ENCODE measurements around a stretch of chr6.

- PRO-cap, result no peak
Measured at GRCh38 chr6:12051628-12052209, 39.6 kb downstream of the HIVEP1 start.

GRCh38 chr6:12107410-12108064 is 95.4 kb downstream of the HIVEP1 start:
- PRO-cap, result no peak

GRCh38 chr6:12130571-12131171 is 118.6 kb downstream of the HIVEP1 start:
- PRO-cap, result no peak

DNA sequence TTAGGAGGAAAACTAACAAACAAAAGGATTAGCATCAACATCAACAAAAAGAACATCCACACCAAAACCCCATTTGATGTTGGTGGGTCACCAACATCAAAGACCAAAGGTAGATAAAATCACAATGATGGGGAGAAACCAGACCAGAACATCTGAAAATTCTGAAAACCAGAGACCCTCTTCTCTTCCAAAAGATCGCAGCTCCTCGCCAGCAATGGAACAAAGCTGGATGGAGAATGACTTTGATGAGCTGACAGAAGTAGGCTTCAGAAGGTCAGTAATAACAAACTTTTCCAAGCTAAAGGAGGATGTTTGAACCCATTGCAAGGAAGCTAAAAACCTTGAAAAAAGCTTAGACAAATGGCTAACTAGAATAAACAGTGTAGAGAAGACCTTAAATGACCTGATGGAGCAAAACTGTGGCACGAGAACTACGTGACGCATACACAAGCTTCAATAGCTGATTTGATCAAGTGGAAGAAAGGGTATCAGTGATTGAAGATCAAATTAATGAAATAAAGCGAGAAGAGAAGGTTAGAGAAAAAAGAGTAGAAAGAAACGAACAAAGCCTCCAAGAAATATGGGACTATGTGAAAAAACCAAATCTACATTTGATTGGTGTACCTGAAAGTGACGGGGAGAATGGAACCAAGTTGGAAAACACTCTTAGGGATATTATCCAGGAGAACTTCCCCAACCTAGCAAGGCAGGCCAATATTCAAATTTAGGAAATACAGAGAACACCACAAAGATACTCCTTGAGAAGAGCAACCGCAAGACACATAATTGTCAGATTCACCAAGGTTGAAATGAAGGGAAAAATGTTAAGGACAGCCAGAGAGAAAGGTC is 128.4 kb downstream of the HIVEP1 start:
- PRO-cap, result no peak

- PRO-cap, result no peak
Measured at GRCh38 chr6:12203012-12203522, 87.1 kb upstream of the EDN1 start.

- PRO-cap, result no peak
Measured at GRCh38 chr6:12313295-12313723, 23.1 kb downstream of the EDN1 start.

DNA sequence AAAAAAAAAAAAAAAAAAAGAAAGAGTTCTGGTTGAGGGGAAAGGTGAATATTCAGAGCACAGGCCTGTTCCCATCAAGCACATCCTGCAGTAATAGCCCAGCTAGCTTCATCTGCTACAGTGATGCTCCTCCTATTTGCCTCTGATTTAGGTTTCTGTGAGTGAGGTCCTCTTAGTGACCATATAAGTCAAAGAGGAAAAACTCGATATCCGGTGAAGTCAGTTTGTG is 33.8 kb downstream of the EDN1 start:
- PRO-cap, result no peak

- PRO-cap, result no peak
Measured at GRCh38 chr6:12336196-12336688, 46.1 kb downstream of the EDN1 start.

DNA sequence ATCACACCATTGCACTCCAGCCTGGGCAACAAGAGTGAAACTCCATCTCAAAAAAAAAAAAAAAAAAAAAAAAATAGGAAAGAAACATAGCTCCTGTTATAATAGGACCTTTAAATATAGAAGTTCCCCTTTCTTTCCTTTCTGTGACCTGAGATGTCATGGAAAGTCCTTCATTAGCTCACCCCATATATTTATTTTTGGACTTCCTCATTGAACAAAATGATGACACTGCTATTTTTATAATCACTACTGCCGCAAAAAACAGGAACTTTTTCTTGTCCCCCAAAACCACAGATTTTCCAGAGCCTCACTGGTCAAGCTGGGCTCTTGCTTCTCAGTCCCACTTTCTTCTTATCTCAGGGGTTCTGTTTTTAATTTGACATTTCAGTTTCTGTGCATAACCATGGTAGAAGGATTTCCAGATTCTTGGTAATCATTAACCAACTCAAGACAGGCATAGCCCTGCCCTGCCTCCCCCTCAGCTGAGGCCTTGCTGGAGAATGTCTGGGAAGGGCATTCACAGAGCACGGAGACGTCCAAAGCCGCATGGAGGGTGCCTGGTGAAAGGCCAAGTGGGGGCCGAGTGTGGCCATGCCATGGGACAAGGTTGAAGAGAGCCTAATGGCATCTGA is 73.5 kb downstream of the EDN1 start:
- PRO-cap, result no peak

- PRO-cap, result no peak
Measured at GRCh38 chr6:12962901-12963465, 246.4 kb downstream of the PHACTR1 start.

GRCh38 chr6:13307481-13308325 is 20.6 kb downstream of the TBC1D7 start:
- PRO-cap, result no peak

DNA sequence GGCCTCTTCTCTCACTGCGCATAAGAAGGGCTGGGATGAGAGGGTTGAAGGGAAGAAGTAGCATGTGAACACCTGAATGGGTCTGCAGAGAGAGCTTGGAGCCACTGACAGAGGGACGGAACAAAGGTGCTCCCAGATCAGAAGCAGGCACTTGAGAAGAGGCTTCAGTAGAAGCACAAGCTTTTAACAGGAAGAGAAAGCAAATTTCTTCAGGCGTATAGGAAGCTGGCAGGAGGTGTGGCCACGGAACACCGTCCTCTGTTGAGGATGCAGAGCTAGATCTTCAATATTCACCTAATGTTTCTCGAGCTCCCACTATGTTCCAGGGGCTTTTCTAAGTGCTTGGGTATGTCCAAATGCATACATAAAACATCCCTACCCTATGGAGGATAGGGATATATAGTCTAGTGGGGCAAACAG is 11.9 kb upstream of the TBC1D7 start:
- PRO-cap, result no peak

DNA sequence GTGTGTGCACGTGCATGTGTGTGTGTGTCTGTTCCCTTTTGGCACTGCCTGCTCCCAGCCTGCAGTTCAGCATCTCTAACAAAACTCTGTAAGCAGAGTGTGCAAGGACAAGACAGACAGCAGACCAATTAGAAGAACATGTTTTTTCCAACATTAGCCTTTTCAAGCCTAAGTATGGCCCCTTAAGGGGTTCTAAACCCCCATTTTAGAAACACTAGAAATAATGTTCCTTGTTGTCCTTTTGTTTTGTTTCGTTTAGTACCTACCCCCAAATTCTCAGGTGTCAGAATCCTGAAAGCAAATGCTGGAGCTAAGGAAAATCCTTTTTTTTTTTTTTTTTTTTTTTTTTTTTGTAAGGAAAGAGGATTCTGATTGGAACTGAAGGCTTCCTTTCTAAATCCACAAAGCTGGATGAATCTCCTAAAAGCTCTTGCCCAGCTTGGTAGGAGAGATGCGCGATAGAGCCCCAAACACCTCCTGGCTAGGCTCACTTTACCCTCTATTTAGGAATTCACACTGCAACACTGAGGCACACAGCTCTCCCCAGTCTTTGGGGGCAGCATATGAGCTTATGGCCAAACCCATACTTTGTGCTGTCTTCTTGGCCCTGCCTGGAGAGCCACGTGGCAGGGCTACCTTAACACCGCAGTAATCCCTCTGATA is 35.0 kb upstream of the TBC1D7 start:
- PRO-cap, result no peak

DNA sequence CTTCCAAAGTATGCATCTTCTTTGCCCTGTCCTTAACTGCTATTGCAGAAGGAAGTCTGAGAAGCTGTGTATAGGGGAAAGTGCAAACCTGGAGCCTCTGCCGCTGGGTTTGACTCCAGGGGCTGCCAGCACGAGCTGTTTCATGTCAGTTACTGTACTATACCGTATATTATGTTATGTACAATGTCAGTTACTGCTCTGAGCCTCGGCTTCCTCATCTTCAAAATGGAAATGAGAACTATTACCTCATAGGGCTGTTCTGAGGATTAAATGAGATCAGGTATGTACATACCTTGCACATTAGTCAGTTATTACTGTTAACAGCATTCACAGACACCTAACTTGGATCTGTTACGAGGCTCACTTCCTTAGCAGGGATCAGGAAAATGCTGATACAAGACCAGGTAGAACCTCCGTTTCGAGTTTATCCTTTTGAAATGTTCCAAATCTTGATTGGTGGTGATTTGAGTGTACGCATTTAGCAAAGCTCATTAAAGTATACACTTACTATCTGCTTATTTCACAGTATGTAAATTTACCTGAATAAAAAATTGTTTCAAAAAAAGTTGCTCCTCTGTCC is 69.7 kb upstream of the TBC1D7 start:
- PRO-cap, result no peak

- PRO-cap, result no peak
Measured at GRCh38 chr6:13439276-13439641, 48.1 kb downstream of the GFOD1 start.

GRCh38 chr6:13452579-13453220 is 34.7 kb downstream of the GFOD1 start:
- PRO-cap, result no peak

- PRO-cap, result no peak
Measured at GRCh38 chr6:13488169-13488592, 781 bp upstream of the GFOD1 start.

DNA sequence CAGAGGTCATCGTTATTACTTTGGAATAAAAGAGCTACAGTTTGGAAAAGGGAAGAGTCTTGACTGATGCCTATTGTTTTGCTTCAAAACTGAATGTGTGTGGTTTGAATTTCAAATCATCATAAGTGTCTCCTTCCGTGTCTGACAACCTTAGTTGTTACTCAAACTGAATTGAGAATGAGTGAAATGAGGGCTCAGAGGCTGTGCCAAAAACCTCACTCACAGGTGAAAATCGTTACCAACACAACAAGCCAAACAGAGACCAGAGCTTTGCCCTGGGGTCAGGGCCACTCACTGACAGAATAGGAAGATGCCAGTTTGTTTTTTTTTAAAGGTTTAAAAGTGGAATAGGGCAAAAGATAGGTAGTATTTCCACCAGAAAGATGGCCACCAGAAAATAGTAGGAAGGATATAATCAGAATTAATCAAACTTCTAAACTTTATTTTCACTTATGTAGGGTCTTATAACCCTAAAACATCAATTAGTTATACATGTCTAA is 15.1 kb upstream of the SIRT5 start:
- PRO-cap, result no peak

DNA sequence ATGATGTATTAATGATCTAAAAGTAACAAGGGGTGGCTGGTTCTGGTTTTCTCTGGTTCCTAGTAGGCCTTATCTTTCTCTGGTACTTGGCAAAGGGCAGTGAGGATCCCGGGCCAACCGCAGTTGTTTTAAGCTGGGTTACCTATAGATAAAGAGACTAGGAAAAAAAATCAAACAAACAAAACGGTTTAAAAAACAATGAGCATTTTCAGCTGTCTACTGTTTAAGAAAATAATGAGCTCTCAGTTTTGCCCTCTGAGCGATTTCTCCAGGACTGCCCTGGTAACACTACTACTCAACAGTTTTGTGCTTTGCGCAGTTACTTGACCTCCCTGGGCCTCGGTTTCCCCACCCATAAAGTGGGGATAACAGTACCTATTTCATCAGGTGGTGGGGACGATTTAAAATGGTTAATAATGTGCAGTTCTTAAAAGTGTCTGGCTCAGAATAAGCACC is 1.3 kb upstream of the SIRT5 start:
- PRO-cap, result no peak

- PRO-cap, result unidirectional peak, plus-strand start at chr6:13614816
Measured at GRCh38 chr6:13614080-13615036, 777 bp upstream of the NOL7 start.